ENCODE results near the genes LRRK2, ZCRB1, DBX2 and ARID2.

DNA sequence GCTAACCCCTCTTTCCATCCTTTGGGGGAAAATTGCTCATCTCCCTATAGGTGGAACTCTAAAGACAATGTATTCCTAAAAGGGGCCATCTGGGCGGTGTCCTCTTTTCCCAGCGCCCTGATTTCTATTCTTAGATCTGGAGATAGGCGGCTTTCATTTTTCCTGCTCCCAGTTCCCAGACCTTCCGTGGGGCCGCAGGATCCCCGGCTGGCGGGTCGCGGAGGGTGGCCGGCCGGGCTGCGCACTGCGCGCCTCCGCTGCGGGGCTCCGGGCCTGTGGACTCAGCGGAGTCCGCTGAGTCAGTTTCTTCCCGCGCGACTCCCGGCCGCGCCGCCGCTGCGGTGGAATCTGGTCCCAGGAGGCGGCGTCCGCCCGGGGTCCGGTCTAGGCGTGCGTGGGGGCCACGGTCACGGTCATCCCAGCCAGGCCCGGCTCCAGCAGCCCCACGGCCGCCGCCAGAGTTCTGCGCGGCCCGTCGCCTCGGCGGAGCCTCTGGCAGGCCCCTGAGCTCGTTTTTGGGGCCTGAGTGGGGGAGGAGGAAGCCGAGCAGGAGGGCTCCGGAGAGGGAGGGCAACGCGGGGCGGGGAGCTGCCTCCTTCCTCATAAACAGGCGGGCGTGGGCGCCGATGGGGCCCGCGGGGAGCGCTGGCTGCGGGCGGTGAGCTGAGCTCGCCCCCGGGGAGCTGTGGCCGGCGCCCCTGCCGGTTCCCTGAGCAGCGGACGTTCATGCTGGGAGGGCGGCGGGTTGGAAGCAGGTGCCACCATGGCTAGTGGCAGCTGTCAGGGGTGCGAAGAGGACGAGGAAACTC lies at the start of gene LRRK2:
Gene LRRK2, plus strand, starts transcription at position 629 of the 809 bp plus-strand sequence.
- RAMPAGE, long total RNA, result no peak
- RRBS, result 2% methylated on average over 28 of the region's 73 CpGs

- RAMPAGE, long total RNA, result no peak
- RRBS, result no CpG with 5 or more reads among the region's 3 CpGs
Observed at GRCh38 chr12:40293000-40293420, 68.2 kb downstream of the LRRK2 start.

DNA sequence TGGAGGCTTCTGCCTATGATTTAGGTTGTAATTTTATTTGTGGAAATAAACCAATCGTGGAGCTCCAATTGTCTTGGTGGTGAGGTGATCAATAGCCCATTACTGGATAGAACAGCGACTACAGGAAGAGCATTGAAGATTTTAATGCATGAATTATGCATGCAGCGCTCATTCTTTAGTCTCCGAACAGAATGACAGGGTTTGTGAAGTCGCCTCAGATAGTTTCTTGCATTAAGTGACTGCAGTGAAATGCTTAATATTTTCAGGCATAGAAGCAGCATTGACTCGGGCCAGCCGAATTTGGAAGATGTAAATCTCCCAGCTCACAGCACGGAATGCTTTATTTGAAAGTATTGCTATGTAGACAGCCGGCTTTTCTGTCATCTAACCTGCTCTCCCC lies 135.5 kb downstream of the CNTN1 start:
- RAMPAGE, long total RNA, result no peak
- RRBS, result no CpG with 5 or more reads among the region's 9 CpGs

GRCh38 chr12:41281366-41281856 lies 93.3 kb downstream of the PDZRN4 start:
- RAMPAGE, long total RNA, result no peak
- RRBS, result no CpG with 5 or more reads among the region's 3 CpGs

- RAMPAGE, long total RNA, result no peak
- RRBS, result no CpG with 5 or more reads among the region's 4 CpGs
Observed at GRCh38 chr12:41563532-41563756, 375.3 kb downstream of the PDZRN4 start.

- RAMPAGE, long total RNA, result no peak
- RRBS, result no CpG with 5 or more reads among the region's 5 CpGs
Observed at GRCh38 chr12:42105696-42106180, 38.9 kb downstream of the GXYLT1 start.

GRCh38 chr12:42325497-42326332 lies at the start of gene ZCRB1:
ZCRB1 (minus strand) TSS chr12:42326094.
- RAMPAGE, long total RNA, result start-site peak on the minus strand at chr12:42326086-42326108, 756 and 662 reads in 2 replicates; start-site peak on the plus strand at chr12:42326163-42326205, 358 and 345 reads in 2 replicates
- RRBS, result 1% methylated on average over 18 of the region's 53 CpGs

- RAMPAGE, long total RNA, result no peak
- RRBS, result no CpG with 5 or more reads among the region's 1 CpG
Observed at GRCh38 chr12:42549900-42550254, 39.7 kb downstream of the PRICKLE1 start.

GRCh38 chr12:43836684-43837015 lies 769 bp downstream of the TMEM117 start:
- RAMPAGE, long total RNA, result no peak
- RRBS, result no CpG with 5 or more reads among the region's 3 CpGs

DNA sequence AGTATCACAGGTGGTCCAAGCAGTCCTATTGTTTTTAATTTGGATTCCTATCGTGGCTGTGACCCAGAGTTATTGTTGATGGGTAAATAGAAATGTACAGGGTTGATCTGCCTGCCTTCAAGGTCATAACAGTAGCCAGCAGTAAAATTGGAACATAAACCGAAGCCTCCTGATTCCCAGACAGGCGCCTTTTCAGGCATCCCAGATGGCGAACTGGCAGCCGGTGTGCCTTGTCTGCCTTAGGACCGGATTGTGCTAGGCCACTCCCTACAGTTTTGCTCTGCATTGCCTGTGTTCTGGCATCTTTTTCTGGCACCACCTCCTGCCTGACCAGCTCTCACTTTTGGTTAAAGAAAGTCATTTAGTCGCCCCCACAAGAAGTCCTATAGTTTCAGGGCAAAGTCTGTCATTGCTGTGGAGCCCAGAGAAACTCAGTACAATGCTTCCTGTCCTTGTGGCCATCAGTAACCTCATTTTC lies 22.3 kb downstream of the TMEM117 start:
- RAMPAGE, long total RNA, result no peak
- RRBS, result no CpG with 5 or more reads among the region's 7 CpGs

DNA sequence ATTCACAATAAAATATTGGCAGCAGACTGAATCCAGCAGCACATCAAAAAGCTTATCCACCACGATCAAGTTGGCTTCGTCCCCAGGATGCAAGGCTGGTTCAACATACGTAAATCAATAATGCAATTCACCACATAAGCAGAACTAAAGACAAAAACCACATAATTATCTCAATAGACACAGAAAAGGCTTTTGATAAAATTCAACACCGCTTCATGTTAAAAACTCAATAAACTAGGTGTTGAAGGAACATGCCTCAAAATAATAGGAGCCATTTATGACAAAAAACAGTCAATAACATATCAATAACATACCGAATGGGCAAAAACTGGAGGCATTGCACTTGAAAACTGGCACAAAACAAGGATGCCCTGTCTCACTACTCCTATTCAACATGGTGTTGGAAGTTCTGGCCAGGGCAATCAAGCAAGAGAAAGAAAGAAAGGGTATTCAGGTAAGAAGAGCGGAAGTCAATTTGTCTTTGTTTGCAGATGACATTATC lies 119.0 kb downstream of the TMEM117 start:
- RAMPAGE, long total RNA, result no peak
- RRBS, result no CpG with 5 or more reads among the region's 6 CpGs

DNA sequence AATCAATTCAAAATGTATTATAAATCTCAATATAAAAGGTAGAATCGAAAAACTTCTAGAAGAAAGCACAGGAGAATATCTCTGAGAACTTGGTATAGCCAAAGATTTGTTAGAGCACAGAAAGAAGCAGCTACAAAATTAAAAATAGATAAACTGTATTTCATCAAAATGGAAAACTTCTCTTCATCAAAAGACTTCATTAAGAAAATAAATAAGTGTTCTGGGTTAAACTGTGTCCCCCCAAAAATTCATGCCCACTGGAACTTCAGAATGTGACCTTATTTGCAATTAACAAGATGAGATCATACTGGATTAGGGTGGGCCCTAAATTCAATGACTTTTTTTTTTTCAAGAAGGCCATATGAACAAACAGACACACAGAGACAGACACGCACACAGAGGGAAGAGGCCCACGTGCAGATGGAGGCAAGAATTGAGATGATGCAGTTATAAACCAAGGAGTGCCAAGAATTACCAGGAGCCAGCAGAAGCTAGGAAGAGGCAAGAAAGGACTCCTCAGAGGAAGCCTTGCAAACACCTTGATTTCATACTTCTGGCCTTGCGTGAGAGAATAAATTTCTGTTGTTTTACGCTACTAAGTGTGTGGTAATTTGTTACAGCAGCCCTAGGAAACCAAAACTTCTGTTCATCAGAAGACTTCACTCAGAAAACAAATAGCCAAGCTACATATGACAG lies 33.5 kb downstream of the NELL2 start:
- RAMPAGE, long total RNA, result no peak
- RRBS, result no CpG with 5 or more reads among the region's 5 CpGs

GRCh38 chr12:44950813-44951417 lies 74.8 kb upstream of the NELL2 start:
- RAMPAGE, long total RNA, result no peak
- RRBS, result no CpG with 5 or more reads among the region's 30 CpGs

GRCh38 chr12:45050737-45051610 lies at the start of gene DBX2:
DBX2 (minus strand) TSS chr12:45051099.
- RAMPAGE, long total RNA, result no peak
- RRBS, result 2% methylated on average over 46 of the region's 83 CpGs

DNA sequence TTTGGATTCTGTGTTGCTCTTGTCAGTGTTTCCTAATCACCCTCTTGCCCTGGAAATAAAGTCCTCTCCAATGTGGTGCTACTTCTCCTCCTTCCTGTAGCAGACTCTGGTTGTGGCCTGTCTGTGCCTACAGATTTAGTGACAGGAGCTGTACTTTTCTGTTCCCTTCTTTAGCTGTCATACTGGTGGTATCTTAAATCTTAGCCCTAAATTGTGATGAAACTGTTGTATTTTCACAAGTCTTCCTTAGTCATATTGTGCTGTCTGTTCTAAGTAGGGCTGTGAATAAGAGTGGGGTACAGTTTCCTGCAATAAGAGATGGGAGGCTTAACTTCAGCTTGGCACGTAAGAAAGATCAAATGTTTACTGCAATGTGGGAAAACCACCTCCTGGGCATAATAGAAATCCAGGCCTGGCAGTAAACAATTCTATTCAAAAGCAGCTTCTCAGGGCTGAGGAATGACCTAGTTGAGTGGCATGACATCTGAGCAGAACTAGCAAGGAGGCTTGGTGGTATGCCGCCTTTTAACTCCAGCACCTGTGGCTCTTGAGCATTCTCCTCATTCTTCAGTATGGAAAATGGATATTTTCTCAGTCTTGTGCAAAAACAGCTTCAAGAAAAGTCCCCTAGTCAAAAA lies 19.3 kb downstream of the ANO6 start:
- RAMPAGE, long total RNA, result no peak
- RRBS, result no CpG with 5 or more reads among the region's 2 CpGs

- RAMPAGE, long total RNA, result no peak
- RRBS, result no CpG with 5 or more reads among the region's 2 CpGs
Observed at GRCh38 chr12:45235727-45236095, 19.8 kb downstream of the ANO6 start.

DNA sequence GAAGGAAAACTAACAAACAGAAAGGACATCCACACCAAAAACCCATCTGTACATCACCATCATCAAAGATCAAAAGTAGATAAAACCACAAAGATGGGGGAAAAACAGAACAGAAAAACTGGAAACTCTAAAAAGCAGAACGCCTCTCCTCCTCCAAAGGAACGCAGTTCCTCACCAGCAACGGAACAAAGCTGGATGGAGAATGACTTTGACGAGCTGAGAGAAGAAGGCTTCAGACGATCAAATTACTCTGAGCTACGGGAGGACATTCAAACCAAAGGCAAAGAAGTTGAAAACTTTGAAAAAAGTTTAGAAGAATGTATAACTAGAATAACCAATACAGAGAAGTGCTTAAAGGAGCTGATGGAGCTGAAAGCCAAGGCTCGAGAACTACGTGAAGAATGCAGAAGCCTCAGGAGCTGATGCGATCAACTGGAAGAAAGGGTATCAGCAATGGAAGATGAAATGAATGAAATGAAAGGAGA lies 155.8 kb downstream of the ANO6 start:
- RAMPAGE, long total RNA, result no peak
- RRBS, result no CpG with 5 or more reads among the region's 9 CpGs

GRCh38 chr12:45392908-45393818 lies 177.3 kb downstream of the ANO6 start:
- RAMPAGE, long total RNA, result no peak
- RRBS, result no CpG with 5 or more reads among the region's 11 CpGs

DNA sequence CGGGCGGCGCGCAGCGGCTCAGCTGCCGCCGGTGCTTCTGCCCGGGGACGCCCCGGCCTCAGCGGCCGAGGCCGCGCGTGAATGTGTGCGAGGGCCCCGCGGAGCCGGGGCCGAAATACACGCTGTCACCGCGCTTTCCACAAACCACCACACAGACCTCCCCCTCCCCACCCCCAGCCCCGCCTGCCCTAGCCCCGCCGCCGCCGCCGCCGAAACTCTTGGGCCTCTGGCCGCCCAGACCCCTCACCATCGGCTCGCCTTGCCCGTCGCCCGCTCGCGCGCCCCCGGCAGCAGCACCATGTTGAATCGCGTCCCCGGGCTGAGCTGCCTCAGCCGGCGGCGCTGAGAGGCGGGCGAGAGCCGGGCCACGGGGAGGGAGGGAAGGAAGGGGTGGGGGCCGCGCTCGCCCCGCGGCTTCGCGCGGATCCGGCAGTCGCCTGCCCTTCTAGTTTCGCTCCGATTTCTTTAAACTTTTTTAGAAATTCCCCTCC lies 366 bp upstream of the ARID2 start:
- RAMPAGE, long total RNA, result no peak
- RRBS, result 1% methylated on average over 21 of the region's 62 CpGs

GRCh38 chr12:45729586-45730442 lies at the start of gene ARID2:
ARID2 (plus strand) TSS chr12:45729706.
- RAMPAGE, long total RNA, result start-site peak on the plus strand at chr12:45729685-45729725, 227 and 53 reads in 2 replicates
- RRBS, result 1% methylated on average over 27 of the region's 95 CpGs